Measurements from ENCODE around the genes GLYATL1B, OR4D11 and OR4D9.

DNA sequence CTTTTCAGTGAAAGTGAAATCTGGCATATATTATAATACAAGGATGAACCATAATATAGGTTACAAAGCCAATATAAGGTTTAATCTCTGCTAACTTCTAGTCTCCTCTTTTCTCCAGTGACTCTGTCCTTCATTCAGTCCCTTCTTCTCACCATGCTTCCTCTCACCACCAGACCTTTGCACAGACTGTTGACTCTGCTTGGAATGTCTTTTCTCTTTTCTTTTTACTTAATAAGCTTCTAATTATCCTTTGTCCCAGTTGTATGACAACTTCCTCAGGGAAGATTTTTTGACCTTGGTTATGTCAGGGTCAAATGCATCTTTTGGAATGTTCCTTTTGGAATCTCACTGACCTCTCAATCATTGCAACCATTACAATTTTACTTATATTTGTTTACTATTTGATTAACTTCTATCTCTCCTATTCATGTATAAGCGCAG is 5.6 kb upstream of the OR10W1 start:
- PRO-cap: no peak
- RAMPAGE, long total RNA: no peak
- RRBS: no CpG with 5 or more reads among the region's 1 CpG

DNA sequence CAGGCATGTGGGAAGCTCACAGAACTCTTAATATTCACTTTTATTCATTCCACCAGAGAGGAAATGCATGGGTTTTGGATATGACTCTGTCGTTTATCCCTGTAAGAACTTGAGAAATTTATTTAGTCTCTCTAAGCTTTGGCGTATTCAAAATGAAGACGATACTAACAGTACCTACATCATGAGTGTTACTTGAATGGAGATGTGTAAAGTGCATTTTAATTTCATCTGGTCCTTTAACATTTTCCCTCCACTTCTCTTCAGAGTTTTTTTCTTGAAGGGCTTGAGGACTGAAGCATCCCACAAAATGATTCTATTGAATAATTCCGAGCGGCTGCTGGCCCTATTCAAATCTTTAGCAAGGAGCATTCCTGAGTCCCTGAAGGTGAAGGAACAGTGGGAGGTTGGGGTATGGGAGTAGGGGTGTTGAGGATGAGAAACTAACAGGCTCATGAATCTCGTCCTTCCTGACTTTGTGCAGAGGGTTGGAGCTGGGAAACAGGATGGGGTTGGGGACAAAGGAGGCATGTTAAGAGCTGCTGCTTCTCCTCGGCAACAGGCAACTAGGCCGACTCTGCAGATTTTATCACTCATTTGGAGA is at the start of gene GLYATL1B:
Gene GLYATL1B, plus strand, starts transcription at position 308 of the 601 bp plus-strand sequence.
- PRO-cap: no peak
- RAMPAGE, long total RNA: no peak
- RRBS: no CpG with 5 or more reads among the region's 8 CpGs

DNA sequence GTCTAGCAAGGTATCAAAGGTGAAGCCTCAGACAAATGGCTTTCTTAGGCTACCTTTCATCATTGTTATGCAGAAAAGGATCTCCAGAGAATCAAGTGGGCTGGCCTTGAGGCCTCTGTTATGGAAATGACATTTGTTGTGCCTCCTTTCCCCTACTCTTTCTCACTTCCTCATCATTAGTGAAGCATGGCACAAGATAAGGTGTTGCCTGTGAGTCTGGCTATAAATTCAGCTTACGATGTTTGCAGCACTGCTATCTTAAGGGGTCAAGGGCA is 9.1 kb downstream of the GLYATL1B start:
- PRO-cap: no peak
- RAMPAGE, long total RNA: no peak
- RRBS: no CpG with 5 or more reads among the region's 1 CpG

DNA sequence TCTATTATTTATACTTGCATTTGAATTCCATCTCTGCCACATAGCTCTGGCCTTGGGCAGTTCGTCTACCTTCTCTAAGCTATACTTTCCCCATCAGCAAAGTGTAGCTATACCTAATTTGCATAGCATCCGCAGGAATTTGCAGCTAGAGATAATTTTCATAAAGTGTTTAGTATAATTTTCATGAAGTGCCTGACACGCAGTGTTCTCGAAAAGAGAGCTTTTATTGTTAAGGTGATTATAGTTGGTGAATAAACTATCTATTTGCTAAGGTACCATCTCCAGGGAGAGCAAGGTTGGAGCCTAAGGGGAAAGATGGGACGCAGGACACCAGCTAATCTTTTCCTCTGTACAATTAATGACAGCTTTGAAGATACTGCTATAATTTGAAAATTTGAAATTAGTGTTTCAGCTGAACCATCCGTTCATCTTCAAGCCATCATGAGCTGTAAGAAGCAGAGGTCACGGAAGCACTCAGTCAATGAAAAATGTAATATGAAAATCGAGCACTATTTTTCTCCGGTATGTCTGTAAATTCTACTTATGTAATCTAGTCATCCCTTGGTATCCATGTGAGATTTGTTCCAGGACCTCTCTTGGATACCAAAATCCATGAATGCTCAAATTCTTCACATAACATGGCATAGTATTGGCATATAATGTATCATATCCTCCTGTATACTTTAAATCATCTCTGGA is 5.9 kb downstream of the FAM111A start:
- PRO-cap: no peak
- RAMPAGE, long total RNA: no peak
- RRBS: no CpG with 5 or more reads among the region's 9 CpGs

- PRO-cap: no peak
- RAMPAGE, long total RNA: no peak
- RRBS: no CpG with 5 or more reads among the region's 5 CpGs
Measured at GRCh38 chr11:59175282-59175637, 3.3 kb downstream of the DTX4 start.

- PRO-cap: no peak
- RAMPAGE, long total RNA: no peak
- RRBS: no CpG with 5 or more reads among the region's 7 CpGs
Measured at GRCh38 chr11:59205611-59206048, 7.1 kb downstream of the MPEG1 start.

DNA sequence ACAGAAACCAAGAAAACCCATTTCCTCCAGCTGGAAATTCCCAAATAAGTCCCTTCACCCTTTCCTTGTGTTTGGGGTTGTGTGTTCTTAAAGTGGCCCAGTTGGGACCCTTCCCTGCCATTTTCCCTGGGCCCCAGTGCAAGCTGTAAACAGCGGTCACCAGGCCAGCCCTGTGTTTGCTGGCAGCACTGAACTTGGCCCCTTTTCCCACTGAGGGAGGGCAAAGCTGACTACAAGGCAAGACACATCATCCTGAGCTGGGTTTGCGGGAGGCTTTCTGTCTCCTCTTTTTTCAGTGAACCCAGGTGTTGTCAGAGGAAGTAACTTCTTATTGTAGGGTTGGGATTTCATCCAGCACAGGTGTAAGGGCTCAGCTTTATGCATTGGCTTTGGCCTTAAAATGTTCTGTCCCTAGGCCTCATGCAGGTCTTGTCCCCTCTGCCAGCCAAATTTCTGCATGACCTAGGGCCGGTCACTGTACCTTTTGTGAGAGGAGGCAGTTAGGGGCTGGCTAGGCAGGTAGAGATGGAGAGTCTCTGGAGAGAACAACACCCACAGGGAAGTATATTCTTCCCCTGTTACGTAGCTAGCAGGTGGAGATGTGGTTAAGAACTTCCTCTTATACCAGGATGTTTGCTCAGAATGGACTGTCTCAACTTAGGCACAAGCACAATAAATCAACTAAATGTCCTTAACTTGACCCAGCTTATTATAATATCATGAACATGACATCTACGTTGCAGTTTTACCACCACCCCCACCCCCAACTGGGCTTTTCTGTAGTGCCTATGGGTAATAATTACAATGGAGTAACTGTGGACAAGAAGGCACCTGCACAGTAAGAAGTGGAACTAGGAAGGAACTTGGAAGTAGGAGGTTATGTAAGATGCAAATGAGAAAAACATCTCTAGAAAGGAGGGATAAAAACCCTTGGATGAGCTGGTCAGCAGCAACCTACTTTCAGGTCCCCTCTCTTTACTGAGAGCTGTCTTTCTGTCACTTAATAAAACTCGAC is 60.5 kb upstream of the MPEG1 start:
- PRO-cap: no peak
- RAMPAGE, long total RNA: no peak
- RRBS: no CpG with 5 or more reads among the region's 6 CpGs

DNA sequence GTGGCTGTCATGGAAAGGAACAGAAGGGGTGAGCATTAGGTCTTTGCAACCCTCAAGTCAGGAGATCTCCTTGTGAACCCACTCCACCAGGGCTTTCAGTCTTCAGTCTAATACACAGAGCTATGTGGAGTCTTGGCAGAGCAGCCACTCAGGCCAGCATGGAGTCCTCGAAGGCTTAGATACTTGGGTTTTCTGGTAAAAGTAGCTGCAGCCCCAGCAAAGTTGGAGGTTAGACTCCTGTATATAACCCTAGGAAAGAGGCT is 8.4 kb downstream of the OR5AN1 start:
- PRO-cap: no peak
- RAMPAGE, long total RNA: no peak
- RRBS: no CpG with 5 or more reads among the region's 1 CpG

- PRO-cap: no peak
- RAMPAGE, long total RNA: no peak
- RRBS: no CpG with 5 or more reads among the region's 4 CpGs
Measured at GRCh38 chr11:59503278-59503871, at the start of gene OR4D11. Gene OR4D11, plus strand, starts transcription at chr11:59503576.

DNA sequence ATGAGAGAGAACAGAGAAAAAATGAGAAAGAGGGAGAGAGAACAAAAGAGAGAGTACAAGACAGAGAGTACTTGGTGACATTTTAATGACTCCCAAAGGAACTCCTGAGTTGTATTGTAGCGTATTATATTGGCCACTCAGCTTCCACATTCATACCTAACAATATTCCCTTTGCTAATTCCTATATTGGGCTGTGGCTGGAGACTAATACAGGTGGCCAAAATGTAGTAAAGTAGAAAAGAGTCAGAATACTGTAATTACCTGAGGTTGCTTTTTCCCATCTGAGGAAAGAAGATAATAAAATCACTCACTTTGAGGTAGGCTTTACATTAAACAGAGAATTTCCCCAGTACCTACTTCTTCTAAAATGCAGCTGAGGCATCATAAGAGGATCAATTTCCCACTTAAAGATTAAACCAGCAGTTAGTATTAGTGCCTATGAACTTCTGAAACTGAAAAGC is at the start of gene OR4D9:
Gene OR4D9, plus strand, starts transcription at position 338 of the 461 bp plus-strand sequence.
- PRO-cap: no peak
- RAMPAGE, long total RNA: no peak
- RRBS: no CpG with 5 or more reads among the region's 1 CpG

DNA sequence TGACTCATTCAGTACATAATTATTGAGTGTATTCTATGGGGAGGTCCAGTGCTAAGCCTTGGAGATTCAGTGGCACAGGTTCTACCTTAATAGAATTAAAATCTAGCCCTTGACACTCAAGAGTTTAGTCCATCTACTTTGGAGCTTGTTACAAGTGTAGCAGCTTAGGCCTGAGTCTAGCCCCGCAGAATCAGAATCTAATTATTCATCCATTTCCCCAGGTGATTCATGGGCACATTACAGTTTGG is 1.2 kb downstream of the STX3 start:
- PRO-cap: no peak
- RAMPAGE, long total RNA: no peak
- RRBS: no CpG with 5 or more reads among the region's 1 CpG

DNA sequence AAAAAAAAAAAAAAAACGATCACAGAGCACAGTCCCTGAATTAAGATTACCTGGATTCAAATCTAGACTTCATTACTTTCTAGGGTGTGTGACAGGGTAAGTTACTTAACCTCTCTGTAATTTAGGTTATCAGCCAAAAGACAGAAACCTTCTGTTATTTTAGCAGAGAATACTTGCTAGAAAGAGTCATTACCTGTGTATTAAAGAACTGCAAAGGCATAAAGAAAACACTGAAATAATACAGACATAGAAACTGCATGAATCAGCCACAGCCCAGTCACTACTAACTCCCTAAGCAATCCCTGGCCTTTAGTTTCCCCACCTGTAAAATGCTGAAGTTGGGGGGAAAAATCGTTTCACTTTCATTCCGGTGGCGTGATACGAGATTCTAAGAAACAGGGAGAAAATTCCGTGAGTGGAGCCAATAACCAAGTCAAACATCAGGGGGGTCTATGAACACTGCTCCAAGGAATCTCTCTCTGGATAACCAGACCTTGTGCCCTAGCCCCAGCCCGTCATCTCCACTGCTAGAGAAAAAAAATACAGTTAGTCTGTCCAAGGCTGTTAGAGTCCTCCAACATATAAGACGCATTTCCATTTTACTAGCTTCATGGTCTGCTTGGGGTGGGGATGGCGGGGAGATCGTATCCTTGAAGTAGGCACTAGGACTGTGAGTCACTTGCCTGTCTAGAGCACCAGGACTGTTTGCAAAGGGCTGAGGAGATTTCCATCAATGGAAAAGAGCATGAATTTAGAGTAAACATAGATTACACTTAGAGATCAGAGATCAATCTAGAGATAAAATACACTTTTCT is 2.0 kb upstream of the MS4A7 start:
- PRO-cap: no peak
- RAMPAGE, long total RNA: no peak
- RRBS: no CpG with 5 or more reads among the region's 10 CpGs

GRCh38 chr11:60498830-60499430 is 6.4 kb downstream of the MS4A12 start:
- PRO-cap: no peak
- RAMPAGE, long total RNA: no peak
- RRBS: no CpG with 5 or more reads among the region's 4 CpGs

GRCh38 chr11:60843077-60843727 is 1.3 kb downstream of the CCDC86 start:
- PRO-cap: no peak
- RAMPAGE, long total RNA: no peak
- RRBS: no CpG with 5 or more reads among the region's 9 CpGs

DNA sequence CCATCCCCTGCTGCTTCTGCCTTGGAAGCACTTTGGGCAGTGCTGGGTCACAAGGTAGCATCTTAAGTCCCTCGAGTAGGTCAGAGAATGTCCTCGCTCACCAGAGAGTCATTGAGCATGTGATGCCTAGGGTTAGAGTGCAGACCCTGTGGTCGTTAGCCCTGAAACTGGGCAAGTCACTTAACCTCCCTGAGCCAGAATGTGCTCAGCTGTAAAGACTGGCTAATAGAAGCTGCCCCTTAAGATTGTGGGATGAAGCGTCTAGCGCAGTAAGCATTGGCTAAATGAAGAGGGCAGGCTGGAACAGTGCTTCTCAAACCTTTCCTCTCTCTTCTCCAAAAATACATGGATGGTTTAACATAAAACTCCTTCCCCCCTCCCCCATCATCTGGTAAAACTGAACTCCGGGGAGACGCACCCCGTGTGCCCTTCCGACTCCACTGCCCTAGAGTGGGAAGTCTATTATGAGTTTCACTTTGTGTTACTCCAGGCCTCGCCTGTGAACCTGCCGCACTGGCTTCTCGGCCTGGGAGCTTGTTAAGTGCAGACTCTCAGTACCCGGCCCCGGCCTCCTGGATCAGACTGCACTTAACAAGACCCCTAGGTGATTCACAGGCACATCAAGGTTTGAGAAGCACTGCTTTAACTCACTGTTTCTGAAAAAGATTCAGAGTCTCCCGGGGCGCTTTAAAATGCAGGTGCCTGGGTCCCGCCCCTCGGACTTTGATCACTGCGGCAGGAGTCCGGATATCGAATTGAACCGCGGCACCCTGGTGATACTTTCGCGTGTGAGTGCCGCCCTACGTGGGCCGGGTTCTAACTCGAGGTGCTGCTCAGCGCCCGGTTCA is 3.8 kb downstream of the PTGDR2 start:
- PRO-cap: no peak
- RAMPAGE, long total RNA: no peak
- RRBS: 61% methylated on average over 15 of the region's 31 CpGs

GRCh38 chr11:60889375-60889813 is 17.0 kb downstream of the PRPF19 start:
- PRO-cap: no peak
- RAMPAGE, long total RNA: no peak
- RRBS: no CpG with 5 or more reads among the region's 10 CpGs

GRCh38 chr11:60934371-60934728 is 10.1 kb downstream of the TMEM132A start:
- PRO-cap: no peak
- RAMPAGE, long total RNA: no peak
- RRBS: 90% methylated on average over 7 of the region's 40 CpGs

- PRO-cap: no peak
- RAMPAGE, long total RNA: no peak
- RRBS: no CpG with 5 or more reads among the region's 12 CpGs
Measured at GRCh38 chr11:60943948-60944522, 7.9 kb downstream of the SLC15A3 start.

DNA sequence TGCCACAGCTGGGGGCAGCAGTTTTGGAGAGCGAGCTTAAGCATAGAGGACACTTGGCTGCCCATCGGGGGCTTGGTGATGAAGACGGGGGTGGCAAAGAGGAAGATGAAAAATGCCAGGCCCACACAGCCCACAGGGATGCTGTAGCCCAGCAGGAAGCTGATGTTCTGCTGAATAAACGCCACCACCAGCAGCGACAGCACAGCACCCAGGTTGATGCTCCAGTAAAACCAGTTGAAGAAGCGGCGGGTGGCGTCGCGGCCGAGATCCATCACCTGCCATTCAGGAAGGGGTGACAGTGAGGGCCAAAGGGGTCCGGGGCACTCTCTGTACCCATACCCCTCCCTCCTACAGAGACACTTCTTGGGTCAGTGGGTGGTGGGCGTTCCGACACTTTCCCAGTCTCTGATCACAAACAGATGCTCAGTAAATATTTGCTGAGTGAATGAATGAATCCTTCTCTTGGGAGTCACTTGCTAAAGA is 5.4 kb downstream of the SLC15A3 start:
- PRO-cap: no peak
- RAMPAGE, long total RNA: no peak
- RRBS: no CpG with 5 or more reads among the region's 14 CpGs

DNA sequence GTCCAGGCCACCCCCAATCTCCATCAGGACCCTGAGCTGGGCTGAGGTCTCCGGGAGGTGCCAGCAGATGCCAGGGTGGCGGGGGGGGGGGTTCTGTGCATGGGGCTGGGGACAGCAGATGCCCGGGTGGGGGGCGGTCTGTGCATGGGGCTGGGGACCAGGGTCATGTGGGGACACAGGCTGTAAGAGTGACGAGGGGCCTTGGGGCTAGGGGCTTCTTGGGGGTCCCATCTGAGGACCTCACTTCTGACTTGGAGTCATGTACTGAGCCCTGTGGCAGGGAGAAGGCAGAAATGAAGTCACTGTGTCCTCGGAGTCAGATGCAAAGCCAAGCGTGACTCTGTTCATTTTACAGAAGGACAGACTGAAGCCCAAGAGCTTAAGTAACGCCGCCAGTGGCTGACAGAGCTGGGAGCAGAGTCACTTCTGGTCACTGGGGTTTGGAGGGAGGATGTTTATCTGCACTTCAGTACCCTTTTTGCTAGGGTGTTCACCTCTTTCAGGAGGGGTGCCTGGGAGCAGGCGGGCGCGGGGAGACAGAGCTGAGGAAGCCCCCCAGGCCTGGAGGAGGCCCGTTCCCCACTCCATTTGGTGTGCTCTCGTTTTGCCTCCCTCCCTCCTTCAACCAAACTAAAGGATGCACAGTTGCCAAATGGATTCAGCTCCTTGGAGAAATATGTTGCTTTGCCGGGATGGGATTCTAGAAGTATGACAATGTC is 10.7 kb downstream of the CD6 start:
- PRO-cap: no peak
- RAMPAGE, long total RNA: no peak
- RRBS: 90% methylated on average over 3 of the region's 15 CpGs

All from lung (tissue), 4 donors.